AG09319 (cell line): ENCODE measurements around the genes FAM246A and CCDC116.

GRCh38 chr22:20718548-20719165 lies 55.3 kb upstream of the SERPIND1 start:
- RRBS: no CpG with 5 or more reads among the region's 19 CpGs

DNA sequence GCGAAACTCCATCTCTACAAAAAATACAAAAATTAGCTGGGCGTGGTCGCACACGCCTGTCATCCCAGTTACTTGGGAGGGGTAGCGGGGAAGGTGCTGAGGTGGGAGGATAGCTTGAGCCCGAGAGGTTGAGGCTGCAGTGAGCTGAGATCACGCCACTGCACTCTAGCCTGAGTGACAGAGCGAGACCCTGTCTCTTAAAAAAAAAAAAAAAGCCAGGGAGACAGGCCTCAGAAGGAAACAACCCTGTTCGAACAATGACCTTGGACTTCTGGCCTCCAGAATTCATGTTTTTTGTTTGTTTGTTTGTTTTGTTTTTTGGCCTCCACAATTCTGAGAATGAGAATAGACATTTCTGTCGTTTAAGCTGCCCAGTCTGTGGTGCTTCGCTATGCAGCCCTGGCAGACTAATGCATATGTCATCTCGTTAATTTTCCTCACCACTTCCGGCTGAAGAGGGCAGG lies 48.2 kb upstream of the SERPIND1 start:
- RRBS: no CpG with 5 or more reads among the region's 13 CpGs

DNA sequence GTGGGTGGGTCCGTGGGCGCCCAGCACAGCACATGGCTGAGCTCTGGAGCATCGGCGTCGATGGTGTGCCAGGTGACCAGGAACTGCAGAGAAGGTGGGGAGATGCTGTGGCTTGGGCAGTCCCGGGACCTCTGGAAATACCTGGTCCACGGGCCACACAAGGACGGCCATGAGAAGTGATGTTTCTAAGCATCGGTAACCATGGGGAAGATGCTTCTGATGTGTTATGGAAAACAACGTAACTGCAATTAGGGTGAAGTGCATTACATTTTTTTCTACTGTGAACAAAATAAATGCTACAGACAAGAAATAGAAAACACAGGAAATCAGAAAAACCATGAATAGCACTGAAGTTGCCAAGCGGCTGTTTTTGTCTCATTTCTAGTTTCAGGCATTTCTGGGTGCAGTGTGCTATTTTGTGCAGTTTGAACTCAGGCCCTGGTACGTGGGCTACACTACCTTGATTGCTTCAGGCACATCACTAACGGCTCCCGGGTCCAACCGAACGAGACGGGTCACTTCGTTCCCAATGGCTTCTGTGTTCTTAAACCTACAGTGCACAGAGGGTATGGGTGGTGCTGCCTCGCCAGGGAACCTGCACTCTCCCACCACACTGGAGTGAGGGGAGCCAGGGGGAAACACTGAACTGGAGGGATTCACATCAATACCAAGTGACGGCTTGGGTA lies 46.5 kb upstream of the SERPIND1 start:
- RRBS: no CpG with 5 or more reads among the region's 20 CpGs

DNA sequence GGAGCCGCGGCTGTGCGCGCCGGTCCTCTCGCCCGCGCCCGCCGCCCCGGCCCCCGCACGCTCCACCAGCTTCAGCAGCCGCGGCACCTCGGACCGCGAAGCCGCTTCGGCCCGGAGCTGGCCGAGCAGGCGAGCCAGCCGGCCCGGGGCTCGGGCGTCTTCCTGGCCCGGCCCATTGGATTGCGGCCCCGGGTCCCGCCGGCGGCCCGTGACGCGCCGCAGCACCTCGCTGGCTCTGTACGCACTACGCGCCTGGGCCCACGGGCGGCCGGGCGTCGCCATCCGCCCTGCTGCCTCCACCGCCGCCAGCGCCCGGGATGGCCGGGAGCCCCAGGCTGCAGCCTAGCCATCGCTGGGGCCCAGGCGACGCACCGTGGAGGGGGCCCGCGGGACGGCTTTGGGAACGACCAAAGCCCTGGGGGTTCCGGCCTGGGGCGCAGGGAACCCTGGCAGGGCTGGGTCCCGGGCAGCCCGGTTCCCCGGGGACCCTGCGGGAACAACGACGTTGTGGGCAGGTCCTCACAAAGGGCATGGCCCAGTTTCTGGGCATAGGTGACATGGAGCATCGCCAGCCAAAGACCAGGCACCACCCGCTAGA lies at the start of gene FAM246A:
Gene FAM246A, minus strand, starts transcription at position 282 of the 598 bp plus-strand sequence.
- RRBS: no CpG with 5 or more reads among the region's 70 CpGs

DNA sequence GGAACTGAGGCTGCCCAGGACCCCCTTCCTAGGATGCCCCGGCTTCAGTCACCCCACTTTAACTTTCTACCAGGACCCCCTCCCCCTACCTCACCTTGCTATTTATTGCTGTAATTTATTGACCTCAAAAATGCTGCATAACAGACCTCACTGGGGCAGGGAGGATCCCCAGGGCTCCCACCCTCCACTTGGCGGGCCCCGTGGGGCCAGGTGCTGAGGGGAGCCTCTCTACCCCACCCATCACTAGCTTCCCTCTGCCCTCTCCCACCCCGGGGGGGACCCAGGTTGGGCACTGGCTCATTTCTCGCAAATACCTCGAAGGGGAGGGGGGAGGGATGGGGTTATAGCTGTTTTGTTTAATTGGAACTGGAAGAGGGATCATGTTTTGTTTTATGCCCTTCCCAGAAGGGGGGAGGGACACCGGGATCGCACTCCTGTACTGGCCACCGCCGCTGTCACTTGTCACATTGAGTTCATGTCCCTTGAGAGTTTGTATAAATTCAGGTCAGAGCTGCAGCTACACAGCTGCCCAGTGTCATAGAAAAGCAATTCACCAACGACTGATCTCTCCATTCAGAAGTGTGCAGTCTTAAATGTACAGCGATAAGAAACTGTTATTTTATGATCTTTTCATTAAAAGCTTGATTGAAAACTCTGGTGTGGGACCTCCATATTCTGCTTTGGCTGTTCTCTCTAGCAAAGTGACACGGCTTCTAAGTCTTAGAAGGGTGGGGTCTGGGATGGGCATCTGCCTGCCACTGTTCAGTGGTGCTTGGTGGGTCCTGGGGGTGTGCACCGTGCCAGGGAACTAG lies 16.2 kb upstream of the TMEM191C start:
- RRBS: 94% methylated on average over 1 of the region's 14 CpGs

- RRBS: no CpG with 5 or more reads among the region's 10 CpGs
Measured at GRCh38 chr22:21455789-21456162, 11.4 kb upstream of the TMEM191C start.

DNA sequence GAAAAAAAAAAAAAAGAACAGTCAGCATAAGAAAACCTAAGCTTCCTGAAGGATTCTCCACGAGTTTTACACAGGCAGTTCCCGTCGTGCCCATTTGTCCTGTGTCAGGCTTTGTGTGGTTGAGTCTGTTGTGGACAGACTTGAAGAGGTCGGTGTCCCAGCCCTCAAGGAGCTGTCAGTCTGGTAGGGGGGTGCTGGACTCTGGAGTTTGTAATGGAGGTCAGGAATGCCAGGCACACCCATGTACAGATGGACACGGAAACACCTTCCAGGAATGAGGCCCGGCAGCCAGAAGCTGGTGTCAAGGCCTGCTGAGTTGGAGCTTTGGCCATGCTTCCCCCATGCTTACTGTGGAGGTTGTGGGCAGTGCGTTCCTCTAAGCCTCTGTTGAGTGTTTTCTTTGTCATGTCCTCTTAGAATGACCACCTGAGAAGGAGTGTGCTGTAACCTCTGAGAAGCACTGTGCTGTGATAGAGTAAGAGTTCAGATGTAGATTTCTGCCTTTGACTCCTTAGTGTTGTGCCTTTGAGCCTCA lies 10.9 kb downstream of the UBE2L3 start:
- RRBS: no CpG with 5 or more reads among the region's 7 CpGs

GRCh38 chr22:21620366-21621013 lies 9.3 kb downstream of the YDJC start:
- RRBS: no CpG with 5 or more reads among the region's 12 CpGs

GRCh38 chr22:21628122-21628945 lies 1.5 kb downstream of the YDJC start:
- RRBS: 88% methylated on average over 13 of the region's 44 CpGs

GRCh38 chr22:21632339-21633129 lies at the start of gene CCDC116:
CCDC116 (plus strand) TSS chr22:21632760.
- RRBS: 78% methylated on average over 4 of the region's 37 CpGs

- RRBS: 2% methylated on average over 35 of the region's 103 CpGs
Measured at GRCh38 chr22:21657374-21658423, 8.1 kb upstream of the PPIL2 start.

- RRBS: no CpG with 5 or more reads among the region's 8 CpGs
Measured at GRCh38 chr22:21701520-21702305, 33.9 kb downstream of the YPEL1 start.

DNA sequence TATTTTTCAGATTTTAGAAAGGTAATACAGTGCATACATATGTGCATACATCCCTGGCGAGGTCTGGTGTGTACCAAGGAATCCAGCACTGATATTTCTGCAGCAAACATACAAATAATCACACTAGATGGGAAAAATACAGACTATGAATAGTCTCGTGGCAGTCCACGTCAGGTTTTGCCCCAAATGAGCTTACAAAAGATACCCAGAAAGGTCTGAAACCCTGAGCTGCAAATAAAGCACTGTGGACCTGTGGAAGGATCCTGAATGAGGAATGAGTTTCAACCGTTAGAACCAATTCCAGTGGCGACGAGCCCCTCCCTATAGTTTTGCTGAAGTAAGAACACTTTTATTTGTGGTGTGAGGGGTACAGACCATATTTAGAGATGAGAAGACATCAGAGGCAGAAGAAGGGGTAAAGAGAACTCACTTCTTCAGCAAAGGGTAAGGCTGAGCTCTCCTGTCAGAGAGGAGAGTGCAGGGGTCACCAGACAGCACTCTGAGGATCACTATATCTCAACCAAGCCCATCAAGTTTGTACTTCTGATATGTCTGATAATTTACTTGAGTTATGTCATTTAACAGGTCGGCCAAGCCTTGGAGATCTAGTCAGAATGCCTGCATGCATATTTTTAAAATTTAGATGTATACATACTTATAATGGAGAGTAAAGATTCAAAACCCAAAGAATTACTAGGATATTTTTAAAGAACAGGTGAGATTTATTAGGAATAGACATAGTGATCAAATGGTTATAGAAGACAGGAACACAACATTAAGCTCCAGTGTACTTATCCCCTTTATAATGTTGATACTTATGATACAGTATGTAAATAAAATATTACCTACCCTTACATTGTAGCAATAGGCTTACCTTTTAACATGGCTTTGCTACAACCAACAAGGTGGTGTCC lies 24.2 kb downstream of the MAPK1 start:
- RRBS: no CpG with 5 or more reads among the region's 7 CpGs

GRCh38 chr22:21918219-21918926 lies 34.3 kb downstream of the PPM1F start:
- RRBS: no CpG with 5 or more reads among the region's 12 CpGs

GRCh38 chr22:21942909-21943564 lies 9.6 kb downstream of the PPM1F start:
- RRBS: no CpG with 5 or more reads among the region's 15 CpGs

DNA sequence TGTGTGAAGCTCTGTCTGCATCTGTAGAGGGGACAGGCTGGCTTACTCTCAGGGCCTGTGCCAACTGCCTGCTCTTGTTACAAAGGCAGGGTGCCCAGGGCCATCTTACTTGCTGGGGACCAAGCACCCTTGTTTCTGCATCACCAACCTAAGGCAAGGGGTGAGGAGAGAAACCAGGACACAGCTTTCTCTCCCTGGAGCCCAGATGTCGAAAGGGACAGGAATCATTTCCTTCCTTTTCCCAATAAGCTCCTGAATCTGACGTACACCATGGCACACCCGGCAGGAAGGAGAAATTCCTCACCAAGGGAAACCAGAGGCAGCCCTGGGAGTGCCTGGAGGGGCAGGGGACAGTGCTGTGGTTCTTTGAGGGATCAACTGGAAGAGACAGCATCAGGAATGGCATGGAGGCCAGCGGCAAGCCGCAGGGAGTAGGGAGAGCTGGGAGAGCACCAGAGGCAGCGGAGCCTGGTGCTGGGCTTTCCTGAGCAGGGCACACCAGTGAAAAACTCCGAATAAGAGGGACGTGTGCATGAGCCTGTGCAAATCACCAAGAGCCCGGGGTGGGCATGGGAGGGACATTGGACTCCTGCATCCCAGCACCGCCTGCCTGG lies 3.4 kb downstream of the PPM1F start:
- RRBS: no CpG with 5 or more reads among the region's 10 CpGs

GRCh38 chr22:22162433-22162852 lies 82.1 kb upstream of the VPREB1 start:
- RRBS: no CpG with 5 or more reads among the region's 5 CpGs

DNA sequence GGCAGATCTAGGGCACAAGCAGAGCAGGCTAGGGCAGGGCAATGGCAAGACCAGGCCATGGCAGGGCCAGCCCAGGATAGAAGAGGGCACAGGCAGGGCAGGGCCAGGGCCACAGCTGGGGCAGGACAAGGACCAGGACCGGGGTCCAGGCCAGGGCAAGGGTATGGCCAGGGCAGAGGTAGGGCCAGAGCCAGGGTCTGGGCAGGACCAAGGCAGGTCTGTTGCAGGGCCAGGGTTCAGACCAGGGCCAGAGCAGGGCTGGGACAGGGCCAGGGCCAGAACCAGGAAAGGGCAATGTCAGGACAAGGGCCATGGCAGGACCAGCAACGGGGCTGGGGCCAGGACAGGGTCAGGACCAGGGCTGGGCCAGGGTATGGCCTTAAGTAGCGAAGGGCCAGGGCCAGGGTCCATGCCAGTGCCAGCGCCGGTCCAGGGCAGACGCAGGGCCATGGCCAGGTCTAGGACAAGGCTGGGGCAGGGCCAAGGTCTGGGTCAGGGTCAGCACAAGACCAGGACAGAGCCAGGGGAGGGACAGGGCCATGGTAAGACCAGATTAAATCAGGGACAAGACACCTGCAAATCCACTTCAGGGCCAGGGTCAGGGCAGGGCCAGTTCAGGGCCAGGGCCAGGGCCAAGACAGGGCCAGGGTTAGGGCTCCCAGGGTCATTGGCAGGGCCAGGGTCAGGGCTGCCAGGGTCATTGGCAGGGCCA lies 47.1 kb downstream of the VPREB1 start:
- RRBS: no CpG with 5 or more reads among the region's 6 CpGs

- RRBS: no CpG with 5 or more reads among the region's 4 CpGs
Measured at GRCh38 chr22:22369785-22370451, 125.3 kb downstream of the VPREB1 start.